ENCODE data around the gene CST9L.

DNA sequence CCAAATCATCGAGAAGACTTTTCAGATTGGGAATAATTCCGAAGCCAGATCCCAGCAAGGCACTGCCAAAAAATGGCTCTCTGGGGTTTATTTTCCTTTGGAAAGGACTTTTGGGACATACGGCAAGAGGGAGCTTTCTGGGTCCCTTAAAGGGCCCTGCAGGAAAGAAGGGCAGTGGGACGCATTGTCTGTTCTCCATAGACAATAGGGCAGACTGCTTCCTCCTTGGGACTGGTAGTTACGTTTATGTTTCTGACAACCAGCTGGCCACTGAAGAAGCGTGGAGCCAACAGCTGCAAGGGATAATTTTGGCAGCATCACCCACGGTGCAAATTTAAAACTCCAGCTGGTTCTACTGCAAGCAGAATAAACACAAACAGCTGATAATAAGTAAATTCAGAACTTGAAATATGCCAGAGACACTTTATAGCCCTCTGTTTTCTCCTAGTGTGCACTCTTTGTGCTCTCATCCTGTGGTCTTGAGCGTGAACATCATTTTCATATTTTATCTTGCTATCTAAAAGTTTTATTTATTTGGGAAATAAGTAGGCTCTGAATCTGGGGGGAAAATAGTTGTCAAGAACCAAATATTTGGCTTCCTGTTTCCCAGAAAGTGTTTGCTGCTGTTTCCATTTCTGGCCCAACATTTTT lies 12.2 kb upstream of the THBD start:
- PRO-cap, result no peak

GRCh38 chr20:23087813-23088300 lies 1.7 kb upstream of the CD93 start:
- PRO-cap, result no peak

DNA sequence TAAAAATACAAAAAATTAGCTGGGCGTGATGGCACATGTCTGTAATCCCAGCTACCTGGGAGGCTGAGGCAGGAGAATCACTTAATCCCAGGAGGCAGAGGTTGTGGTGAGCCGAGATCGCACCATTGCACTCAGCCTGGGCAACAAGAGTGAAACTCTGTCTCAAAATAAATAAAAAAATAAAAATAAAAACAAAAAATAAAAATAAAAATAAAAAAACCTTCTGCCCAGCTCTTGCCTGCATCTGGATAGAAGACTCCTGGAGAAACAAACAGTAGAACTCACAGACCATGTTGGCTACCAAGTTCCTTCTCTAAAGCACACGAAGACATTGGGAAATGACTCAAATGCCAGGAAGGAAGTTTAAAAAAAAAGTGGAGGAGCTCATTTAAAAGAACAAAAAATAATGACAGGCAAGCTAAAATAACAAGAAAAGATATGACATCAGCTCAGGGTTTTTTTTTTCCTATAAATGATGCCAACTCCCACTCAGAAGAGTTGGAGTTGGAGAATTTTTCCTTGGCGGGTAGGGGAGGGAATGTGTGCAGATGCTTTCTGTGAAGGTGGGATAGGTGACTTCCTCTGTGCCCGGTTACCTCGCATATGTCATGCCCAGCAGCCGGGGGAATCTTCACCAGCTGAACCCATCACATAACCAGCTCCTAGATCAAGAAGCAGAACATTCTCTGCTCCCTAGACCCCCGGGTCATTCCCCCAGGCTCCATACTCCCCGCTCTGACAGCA lies 17.2 kb upstream of the CD93 start:
- PRO-cap, result bidirectional peak, plus-strand start at position 498 of the sequence, minus-strand start at position 302 of the sequence

DNA sequence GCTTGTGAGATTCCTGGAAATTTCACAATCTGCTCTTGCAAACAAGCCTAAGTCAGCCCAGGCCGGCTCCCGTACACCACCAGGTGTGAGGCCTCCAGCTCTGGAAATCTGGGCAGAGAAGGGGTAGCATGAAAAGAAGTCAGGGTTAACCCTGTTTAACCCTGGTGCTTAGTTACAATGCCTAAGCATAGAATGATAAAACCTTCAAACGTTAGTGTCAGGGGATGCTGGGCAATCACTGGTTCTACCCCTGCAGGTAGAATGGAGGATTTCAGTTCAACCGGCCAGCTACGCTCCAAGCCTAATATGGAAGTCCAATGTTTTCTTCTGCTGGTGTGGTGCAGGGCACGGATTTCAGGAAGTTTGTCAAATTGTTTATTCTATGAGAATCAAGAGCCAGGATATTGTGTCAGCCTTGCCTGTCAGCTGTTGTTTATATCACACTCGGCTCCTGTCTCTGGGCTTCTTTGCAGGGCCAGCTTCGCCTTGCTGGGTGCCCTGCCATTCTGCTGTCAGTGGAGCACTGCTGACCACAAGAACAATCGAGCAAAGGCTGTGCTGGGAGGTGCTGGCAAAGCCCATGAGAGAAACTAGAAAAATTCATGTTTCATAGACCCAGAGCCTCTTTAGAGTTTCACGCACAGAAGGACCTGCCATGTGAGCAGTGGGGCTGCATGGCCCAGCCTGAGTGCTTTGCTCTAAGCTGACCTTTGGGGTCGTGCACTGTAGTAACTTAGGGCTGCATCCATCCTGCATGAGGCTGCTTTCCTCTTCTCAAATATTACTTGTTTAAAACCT lies 20.3 kb upstream of the CD93 start:
- PRO-cap, result bidirectional peak, plus-strand start at position 464 of the sequence, minus-strand start at position 308 of the sequence

GRCh38 chr20:23158990-23160195 lies 73.3 kb upstream of the CD93 start:
- PRO-cap, result no peak

- PRO-cap, result no peak
Measured at GRCh38 chr20:23305008-23305446, 45.6 kb upstream of the NXT1 start.

DNA sequence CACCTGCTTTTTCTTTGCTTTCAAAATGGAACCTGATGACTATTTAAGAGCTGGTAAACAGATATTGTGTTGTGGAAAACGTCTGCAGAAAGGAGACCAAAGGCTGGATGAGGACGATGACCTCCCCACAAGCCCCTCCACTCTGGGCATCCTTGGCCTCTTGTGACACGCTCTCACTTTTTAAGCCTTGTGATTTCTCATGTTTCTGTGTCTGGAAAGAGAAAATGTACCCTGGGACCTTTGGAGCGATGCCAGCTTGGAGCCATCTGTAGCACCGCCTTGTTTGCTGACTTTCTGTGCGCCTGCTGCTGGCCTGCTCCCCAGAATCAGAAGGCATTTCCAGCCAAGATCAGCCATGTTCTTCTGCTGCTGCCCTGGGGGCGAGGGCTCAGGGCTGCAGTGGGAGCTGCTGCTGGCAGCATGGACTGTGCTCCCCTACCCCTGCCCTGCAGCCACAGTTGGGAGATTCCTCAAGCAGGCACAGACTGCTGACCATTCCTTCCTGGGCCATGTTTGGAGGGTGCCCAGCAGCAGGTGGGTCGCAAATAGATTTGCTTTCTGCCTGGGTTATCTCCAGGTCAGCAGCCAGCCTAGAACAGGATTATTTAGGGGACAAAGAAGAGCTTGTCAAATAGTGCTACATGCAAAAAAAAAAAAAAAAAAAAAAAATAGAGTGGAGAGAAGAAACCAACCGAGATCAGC lies 3.4 kb upstream of the CSTL1 start:
- PRO-cap, result no peak

- PRO-cap, result no peak
Measured at GRCh38 chr20:23568352-23568948, at the start of gene CST9L. Gene CST9L (minus strand): TSS chr20:23568484.

GRCh38 chr20:23588794-23589601 lies 16.7 kb downstream of the CST9 start:
- PRO-cap, result no peak

DNA sequence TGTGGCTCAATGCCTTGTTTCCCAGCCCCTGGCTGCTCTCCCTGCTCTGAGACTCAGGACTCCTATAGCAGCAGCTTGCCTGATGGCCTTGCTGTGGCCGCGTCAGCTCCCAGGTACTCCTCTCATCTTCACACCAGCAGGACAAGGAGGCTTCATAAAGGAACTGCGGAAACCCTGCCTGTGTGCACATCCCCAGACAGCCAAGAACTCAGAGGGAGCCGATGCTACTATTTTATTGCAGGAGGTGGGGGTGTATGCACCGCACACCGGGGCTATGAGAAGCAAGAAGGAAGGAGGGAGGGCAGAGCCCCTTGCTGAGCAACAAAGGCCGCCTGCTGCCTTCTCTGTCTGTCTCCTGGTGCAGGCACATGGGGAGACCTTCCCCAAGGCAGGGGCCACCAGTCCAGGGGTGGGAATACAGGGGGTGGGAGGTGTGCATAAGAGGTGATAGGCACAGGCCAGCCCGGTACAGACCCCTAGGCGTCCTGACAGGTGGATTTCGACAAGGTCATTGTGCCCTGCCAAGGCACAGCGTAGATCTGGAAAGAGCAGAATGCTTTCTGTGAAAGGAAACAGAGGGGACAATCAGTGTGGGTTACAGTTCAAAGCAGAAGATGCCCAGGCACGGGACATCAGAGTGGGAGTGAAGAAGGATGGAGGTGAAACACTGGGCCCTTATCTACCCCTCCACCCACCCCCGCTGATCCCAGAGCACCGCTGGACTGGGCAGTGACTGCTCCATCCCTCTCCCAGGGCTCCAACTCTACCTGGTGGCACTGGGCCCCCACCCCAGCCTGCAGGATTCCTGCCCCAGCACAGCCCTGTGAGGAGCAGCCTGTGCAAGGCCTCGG lies 4.1 kb downstream of the CST3 start:
- PRO-cap, result no peak

- PRO-cap, result no peak
Measured at GRCh38 chr20:23928662-23929159, 49.2 kb upstream of the CST5 start.

DNA sequence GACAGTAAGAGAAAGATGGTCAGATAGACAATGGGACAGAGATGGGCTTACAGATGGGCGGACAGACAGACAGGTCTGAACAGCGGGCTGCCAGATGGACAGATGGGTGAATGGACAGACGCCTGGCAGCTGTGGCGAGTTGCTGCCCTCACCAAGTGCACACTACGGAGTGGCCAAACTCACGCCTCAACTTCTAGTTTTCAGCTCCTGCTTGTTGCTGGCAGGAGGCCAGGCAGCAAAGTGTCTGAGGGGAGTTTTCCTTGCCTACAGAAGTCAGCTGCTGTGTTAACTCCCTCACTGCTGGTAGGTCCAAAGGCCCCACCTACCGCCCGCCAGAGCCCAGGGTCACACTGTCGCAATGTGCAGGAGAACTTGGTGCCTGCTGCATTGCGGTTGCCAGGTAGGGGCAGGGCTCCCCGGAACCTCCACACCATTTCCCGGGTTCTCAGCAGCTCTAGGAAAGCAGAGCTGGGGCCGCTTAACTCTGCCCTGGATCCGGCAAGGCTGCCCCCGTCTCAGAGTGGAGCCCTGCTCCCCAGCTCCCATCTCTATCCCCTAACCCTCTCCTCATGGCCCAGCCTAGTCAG lies 7.5 kb downstream of the GGTLC1 start:
- PRO-cap, result no peak

- PRO-cap, result no peak
Measured at GRCh38 chr20:24887082-24887531, 62.0 kb upstream of the CST7 start.

- PRO-cap, result unidirectional peak, plus-strand start at chr20:24930648; unidirectional peak, plus-strand start at chr20:24930681
Measured at GRCh38 chr20:24930144-24930860, 18.8 kb upstream of the CST7 start.

- PRO-cap, result no peak
Measured at GRCh38 chr20:24950672-24951309, 1.7 kb downstream of the CST7 start.

DNA sequence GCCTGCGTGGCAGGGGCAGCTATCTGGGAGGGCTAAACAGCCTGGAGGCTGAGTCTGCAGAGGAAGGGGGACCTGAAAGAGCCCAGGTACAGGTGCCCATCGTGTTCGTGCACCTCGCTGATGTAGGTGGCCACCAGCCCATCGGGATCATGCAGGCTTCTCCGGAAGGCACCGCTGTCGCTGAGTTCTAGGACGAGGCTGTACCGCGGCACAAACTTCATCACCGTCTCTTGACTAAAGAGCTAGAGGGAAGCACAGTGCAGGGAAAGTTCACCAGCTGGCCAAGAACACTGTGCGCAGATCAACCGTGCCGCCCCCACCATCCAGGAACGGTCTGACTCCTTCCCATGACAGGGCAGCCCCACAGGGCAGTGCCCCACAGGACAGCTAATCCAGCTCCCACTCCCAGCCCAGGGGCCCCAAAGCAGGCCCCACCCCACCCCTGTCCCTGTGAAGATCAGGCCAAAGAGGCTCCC lies 14.8 kb downstream of the CST7 start:
- PRO-cap, result no peak

- PRO-cap, result no peak
Measured at GRCh38 chr20:24991268-24991813, 1.2 kb downstream of the APMAP start.

GRCh38 chr20:25019596-25020235 lies 27.2 kb upstream of the APMAP start:
- PRO-cap, result no peak

DNA sequence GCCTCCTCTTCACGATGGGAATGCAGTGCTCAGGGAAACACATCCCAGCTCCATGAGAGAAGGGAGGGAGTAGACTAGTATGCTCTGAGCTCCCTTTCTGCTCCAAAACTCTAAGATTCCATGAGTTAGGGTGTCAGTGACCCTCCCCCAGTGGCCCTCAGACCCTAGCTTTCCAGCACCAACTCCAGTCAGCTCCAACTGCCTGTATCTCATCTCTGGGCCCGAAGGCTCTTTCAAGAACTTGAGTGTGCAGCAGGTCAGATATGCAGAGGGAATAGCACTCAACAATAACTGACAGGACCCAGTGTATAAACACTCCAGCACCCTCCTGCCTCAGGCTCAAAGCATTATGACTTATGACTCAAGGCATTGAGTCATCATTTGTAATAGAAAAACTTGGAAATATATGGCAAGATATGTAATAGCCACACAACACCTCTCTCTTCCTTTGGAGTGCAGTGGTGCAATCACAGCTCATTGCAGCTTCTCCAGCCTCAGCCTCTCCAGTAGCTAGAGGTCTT lies 16.8 kb upstream of the ENTPD6 start:
- PRO-cap, result no peak

DNA sequence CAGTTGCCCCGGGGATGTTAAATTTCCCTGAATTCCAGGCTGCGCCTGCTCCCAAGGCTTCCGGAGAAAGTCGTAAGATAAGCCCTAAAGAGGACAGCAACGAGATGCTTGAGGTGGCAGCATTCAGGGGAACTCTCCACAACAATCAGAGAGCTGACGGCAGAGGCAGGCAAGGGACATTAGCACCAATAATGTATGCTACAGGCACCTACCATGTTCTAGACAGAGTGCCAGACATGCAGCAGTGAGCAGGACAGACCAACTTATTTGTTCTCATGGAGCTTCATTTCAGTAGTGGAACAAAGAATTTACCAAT lies 3.5 kb upstream of the ENTPD6 start:
- PRO-cap, result no peak

Data from bile duct (tissue), 1 donor.